GM23248 (cell line): ENCODE measurements around the gene CACNB4.

DNA sequence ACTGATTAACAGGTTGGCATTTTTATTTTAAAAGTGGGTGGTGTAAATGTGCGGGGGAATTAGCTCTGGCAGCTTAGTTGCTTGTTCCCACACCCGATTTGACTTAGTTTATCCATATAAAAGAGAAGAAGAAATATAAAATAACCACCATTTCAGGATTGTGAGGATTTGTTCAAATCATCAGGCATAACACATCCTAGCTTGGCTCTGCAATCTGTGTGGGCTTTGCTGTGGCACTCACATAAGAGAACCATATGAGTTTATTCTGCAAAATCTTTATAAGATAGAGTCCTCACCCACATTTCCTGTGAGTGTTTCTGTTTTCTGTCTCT lies 258.7 kb downstream of the RND3 start:
- RAMPAGE, long total RNA, result no peak

DNA sequence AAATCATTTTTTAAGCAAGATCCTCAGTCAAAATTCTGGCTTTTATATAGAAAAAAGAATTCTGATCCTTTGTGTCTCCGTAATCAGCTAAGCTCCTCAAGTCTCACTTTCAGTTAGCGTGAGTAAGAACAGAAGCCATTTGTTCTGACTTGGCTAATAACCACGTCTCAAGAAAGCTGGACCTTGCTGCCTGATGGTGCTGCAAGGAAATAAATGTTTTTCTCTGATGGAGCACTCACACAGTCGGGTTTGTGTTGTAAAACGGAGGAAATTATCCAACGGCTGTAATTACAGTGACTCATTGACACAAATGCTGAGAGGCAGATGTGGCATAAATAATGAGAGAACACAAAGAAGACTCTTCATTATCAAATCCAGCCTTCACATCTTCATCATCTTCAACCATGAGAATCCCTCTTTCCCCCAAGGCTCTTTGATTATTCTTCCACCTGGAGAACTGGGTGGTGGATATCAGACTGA lies 252.7 kb downstream of the RND3 start:
- RAMPAGE, long total RNA, result no peak

DNA sequence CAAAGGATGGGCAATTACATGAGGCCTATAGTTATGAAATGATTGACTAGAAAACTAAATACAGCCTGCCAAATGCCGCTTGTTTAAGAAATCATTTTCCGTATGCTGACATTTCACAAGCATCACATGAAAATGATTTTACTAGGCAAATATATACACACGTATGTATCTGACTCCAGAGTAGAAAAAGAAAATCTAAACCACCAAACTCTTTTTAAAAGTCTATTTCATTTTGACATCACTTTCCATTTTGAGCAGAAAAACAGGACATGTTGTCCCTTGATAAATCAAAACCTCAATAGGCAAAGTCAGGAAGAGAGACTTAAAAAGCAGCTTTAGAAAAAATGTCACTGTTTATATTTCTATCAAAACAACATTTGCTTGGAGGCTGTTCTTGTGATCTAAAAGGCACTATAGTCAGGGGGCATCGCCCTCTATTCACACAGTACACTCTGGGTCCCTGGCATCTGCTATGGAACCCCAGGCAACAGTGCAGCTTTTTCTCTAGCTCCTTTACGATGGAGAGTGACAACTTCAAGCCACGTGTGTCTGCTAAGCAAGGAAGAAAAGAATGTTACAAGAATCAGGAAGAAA lies 11.4 kb downstream of the RND3 start:
- RAMPAGE, long total RNA, result no peak

GRCh38 chr2:150495905-150496617 lies 8.6 kb upstream of the RND3 start:
- RAMPAGE, long total RNA, result start-site peak on the plus strand at chr2:150496229-150496333, 16 and 10 reads in 2 replicates

DNA sequence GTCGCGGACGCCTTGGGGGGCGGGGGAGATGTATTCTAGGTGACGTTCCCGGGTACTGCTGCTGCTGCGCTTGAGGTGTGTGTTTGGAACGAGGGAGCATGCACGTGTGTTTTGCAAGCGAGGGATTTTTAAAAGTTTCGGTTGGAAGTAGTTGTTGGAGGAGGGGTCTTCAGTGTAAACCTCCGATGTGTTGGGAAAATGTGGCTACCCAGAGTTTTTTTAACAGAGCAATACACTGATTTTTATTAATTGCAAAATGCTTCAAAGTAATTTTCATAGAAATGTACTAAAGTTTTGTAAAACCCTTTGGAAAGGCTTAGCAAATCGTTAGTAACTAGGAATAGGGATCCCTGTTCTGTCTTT lies 932 bp downstream of the RIF1 start:
- RAMPAGE, long total RNA, result no peak

DNA sequence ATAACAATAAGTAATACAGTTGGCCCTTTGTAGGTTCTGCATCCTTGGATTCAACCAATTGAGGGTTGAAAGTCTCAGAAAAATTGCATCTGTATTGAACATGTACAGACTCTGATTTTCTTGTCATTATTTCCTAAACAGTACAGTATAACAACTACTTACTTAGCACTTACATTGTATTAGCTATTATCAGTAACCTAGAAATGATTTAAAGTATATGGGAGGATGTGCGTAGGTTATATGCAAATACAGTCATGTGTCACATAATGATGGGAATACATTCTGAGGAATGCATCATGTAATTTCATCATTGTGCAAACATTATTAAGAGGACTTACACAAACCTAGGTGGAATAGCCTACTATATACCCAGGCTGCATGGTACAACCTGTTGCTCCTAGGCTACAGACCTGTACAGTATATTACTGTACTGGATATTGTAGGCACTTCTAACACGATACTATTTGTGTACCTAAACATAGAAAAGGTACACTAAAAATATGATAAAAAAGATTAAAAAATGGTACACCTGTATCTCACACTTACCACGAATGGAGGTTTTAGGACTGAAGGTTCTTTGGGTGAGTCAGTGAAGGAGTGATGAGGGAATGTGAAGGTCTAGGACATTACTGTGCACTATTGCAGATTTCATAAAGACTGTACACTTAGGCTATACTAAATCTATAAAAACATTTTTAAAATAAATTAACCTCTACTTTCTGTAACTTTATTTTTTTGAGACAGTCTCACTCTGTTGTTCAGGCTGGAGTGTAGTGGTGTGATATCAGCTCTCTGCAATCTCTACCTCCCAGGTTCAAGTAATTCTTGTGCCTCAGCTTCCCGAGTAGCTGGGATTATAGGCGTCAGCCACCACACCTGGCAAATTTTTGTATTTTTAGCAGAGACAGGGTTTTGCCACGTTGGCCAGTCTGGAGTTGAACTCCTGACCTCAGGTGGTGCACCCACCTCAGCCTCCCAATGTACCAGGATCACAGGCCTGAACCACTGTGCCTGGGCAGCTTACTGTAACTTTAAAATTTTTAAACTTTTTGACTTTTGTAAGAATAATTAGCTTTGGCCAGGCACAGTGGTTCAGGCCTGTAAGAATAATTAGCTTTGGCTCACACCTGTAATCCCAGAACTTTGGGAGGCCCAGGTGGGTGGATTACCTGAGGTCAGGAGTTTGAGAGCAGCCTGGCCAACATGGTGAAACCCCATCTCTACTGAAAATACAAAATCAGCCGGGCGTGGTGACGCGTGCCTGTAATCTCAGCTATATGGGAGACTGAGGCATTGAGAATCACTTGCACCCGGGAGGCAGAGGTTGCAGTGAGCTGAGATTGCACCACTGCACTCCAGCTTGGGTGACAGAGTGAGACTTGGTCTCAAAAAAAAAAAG lies 8.3 kb downstream of the RIF1 start:
- RAMPAGE, long total RNA, result no peak

GRCh38 chr2:151464929-151465684 lies 55.4 kb downstream of the RIF1 start:
- RAMPAGE, long total RNA, result no peak

DNA sequence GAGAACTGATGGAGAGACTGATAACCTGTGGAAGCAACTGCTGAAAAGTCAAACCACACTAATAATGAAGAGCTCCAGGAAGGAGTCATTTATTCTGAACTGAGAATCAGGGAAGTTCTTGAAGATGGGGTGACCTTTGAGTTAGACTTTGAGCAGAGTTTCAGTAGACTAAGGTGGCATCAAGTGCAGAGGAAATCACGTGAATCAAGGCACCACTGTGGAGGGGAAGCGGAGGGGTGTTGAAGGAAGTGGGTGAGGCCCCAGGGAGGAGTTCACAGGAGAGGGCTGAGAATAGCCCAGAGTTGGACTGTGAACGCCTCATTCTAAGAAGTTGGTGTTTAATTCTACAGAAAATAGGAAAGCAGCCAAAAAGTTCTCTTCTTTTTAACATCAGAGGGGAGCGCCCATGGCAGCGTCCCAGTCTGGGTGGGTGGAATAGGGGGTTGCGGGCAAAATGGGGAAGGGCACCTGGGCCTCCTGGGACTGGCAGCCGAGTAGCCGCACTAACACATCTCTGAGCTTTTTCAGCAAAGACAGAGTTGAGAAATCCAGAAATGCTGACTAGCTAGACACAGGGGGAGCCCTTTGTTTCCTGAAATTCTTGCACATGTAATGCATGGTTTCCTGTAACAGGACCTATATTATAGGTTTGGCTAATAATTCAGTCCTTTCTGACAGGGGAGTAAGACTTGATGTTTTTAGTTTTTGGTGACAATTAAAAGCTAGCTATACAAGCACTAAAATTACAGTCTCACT lies 97.0 kb downstream of the NEB start:
- RAMPAGE, long total RNA, result no peak

- RAMPAGE, long total RNA, result no peak
Measured at GRCh38 chr2:151775024-151775889, 41.0 kb upstream of the NEB start.

DNA sequence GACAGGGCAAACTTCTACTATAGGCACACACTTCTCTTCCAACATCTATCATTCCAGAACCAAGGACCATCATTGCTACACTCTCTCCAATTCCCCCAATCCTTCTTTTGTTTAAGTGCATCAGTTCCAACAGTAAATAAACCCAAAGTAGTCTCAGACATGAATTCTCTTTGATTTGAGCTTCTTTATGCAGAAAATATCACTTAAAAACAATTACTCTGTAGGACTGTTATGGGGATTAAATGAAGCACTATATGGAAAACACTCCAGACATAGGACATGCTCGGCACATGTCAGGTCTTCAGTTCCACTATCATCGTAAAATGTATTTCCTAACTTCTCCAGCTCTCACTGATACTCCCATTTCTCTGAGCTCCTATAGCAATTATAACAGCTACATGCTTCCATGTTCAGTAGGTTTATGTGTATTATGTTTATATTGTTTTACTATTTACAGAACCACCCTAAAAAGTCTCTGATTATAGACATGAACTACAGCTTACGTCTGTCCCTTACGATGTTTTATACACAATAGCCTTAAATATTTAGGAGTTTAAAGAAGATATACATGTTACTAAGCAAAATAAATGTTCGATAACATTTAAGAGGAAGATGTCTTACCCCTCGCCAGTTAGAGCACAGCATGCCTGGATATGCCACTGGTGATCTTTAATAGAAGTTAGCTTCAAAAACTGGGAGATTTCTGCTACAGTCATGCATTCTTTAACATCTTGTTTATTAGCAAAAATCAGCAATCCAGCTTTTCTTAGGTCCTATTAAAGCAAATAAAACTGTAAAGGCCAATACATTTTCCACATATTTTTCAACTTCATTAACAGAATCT lies 21.8 kb downstream of the ARL5A start:
- RAMPAGE, long total RNA, result no peak

- RAMPAGE, long total RNA, result no peak
Measured at GRCh38 chr2:151933455-151933785, 105.2 kb upstream of the ARL5A start.

GRCh38 chr2:152098578-152099234 lies at the start of gene CACNB4:
Gene CACNB4 (minus strand): TSS chr2:152099044.
- RAMPAGE, long total RNA, result no peak

- RAMPAGE, long total RNA, result no peak
Measured at GRCh38 chr2:152171571-152172250, 3.9 kb downstream of the STAM2 start.

DNA sequence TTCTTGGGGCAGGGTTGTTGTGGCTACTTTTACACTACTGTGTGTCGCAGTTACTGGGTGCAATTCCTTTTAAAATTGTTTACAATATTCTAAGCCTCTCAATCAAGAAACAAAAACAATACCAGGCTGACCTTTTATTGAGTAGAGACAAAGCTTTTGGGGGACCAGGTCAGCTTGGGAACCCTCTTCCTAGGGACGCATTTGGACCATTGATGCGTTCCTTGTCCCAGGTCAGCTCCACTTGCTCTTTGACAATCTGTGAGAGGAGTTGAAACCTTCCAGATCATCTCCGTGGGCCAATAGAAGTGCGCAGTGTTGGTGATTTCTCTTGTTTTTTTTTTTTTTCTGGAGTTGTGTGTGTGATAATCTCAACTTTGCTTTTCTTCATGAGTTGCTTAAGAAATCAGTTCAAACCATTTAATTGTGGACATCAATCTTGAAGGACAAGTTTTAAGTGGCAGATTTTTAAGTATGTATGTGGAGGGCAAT lies 2.8 kb downstream of the FMNL2 start:
- RAMPAGE, long total RNA, result no peak

DNA sequence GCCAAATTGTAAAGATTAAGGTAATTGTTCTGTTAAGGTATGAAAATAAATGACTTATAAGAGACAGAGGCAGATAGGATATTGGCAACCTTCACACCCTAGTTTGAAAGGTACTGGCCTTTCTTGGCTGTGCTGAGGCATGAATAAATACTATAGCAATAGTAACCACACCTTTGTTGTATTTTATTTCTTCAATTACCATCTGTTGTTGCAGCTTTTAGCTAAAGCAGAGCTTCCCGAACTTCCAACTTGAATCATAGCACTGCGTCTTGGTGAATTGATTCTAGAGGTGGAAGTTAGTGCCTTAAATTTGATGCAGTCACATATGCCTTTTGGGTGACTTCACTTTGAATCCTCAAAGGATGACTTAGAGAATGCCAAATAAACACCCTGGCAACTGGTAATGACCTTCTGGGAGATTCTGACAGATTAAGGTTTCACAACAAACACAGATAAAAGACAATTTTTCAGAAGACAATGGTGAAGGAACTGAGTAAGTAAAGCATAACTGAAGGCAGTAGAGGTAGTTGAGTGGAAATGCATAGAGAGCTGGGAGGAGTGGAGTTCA lies 56.0 kb downstream of the FMNL2 start:
- RAMPAGE, long total RNA, result no peak

- RAMPAGE, long total RNA, result no peak
Measured at GRCh38 chr2:152558992-152559669, 158.1 kb downstream of the PRPF40A start.

GRCh38 chr2:152580834-152581389 lies 136.3 kb downstream of the PRPF40A start:
- RAMPAGE, long total RNA, result no peak

GRCh38 chr2:152665967-152666734 lies 51.1 kb downstream of the PRPF40A start:
- RAMPAGE, long total RNA, result no peak

- RAMPAGE, long total RNA, result no peak
Measured at GRCh38 chr2:153059734-153059933, 341.2 kb downstream of the ARL6IP6 start.

- RAMPAGE, long total RNA, result no peak
Measured at GRCh38 chr2:153686039-153686355, 185.7 kb upstream of the GALNT13 start.